Esophagus muscularis mucosa (tissue), 4 donors: ENCODE data around the genes RPL23, ARL5C and FBXL20.

DNA sequence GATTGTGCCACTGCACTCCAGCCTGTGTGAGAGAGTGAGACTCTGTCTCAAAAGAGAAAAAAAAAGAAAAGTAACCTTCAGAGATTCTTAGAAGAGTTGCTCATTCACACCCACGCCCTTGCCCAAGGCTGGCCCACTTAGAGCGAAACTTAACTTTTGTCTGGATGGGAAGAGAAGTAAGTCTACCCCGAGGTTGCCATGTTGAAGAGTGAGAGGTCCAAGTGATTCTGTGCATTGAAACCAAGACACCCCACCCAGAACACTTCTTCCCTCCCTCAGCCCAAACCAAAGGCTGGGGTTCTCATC lies 2.4 kb upstream of the CISD3 start:
- PRO-cap: no peak
- RAMPAGE, long total RNA, 4 experiments: no peak in any of the 4 experiments

GRCh38 chr17:38825968-38826361 lies 844 bp upstream of the CWC25 start:
- PRO-cap: no peak
- RAMPAGE, long total RNA, 4 experiments: no peak in any of the 4 experiments

DNA sequence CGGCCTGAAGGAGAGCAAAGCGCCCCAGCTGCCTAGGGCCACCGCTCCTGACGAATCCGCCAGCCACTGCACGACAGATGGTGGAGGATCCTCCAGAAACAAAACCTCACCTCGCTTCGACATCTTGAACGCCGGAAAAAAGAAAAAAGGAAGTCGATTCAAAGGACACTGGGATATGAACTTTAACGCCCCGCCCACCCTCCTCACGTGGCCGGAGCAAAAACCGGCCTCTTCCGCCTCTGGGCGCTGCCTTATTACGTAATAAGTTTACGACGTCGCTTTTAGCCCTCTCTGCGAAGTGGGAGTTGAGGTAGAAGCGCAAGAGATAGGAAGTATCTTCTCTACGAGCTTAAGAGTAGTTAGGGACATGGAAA lies at the start of gene RPL23:
TSS of gene RPL23 (minus strand) at position 134 of the 374 bp plus-strand sequence.
- PRO-cap: bidirectional peak, plus-strand start at position 311 of the sequence, minus-strand start at position 149 of the sequence
- RAMPAGE, long total RNA, 4 experiments: start-site peak on the plus strand in 1 of 4 experiments, centred at position 297 of the sequence, 16 reads per replicate; start-site peak on the minus strand in 4 of 4 experiments, centred at positions 140 to 147 of the sequence, 244 to 1,762 reads per replicate

DNA sequence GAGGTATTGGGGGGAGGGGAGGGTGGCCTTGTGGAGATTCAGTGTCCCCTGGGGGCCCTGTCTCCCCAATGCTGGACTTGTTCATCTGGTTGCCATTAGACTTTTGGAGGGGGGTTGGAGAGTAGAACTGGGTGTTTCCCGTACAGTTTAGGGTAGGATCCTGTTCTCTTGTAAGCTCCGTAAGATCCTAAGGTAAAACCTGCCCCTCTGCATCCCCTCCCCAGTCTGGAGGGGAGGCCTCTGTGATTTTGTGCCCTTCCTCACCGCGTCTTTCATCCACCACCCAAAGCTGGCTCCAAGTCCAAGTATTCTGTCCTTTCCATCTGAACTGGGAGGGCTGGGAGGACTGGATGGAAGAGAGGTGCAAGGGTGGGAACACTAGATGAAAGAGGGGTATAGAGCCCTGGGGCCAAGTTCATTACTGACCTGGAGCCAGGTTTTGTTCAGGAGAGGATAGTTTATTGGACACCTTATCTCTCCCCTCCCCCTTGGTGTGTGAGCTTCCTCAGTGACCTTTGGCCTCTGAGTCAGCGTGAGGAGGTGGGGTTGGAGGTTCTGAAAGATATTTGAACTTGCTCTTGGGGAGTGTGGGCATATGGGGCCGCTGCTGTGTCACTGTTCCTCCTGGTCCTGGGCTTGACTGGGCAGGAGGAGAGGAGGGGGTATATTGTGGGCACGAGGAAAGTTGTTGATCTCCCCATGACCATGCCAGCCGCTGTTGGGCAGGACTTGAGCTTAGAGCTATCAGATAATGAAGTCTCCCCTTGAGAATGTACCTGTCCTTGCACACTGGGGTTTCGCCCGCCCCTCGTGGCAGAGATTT lies 1.5 kb downstream of the LASP1 start:
- PRO-cap: no peak
- RAMPAGE, long total RNA, 4 experiments: no peak in any of the 4 experiments

GRCh38 chr17:38884918-38885505 lies 15.2 kb downstream of the LASP1 start:
- PRO-cap: no peak
- RAMPAGE, long total RNA, 4 experiments: no peak in any of the 4 experiments

DNA sequence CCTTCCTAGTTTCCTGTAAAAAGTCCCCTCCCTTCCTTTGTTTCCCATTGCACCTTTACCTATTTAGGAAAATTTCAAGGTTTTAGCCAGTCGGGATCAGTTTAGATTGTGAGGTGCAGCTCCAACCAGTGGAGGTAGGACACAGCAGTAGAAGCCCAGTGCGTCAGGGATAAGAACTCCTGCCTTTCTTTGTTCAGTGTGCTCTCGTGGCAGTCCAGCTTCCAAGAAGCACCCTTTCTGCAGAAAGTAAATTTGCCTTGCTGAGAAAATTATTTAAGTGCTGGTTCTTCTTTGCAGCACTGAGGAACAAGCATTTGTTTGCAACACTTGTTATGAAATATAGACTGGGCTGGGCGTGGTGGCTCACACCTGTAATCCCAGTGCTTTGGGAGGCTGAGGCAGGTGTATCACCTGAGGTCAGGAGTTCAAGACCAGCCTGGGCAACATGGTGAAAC lies 79.8 kb upstream of the FBXO47 start:
- PRO-cap: no peak
- RAMPAGE, long total RNA, 4 experiments: no peak in any of the 4 experiments

DNA sequence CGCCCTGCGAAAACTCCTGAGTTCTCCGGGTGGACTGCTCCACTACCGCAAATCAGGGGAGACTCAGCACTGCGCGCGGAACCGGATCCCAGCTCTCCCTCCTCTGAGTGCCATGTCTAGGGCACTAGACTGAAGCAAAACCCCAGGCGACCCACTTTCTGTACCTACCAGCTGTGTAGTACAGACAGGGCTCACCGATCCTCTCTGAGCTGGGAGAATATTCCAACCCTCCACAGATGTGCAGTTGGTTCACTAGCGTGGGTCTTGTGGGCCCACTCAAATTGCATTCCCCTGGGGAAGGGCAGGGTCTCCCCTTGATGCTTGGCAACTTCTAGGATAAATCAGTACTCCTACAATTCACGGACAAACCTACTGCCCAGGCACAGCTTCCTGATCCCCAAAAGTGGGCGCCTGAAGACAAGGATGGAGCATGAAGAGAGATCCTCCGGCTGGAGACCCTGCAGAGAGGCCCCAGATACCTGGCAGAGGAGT lies at the start of gene ARL5C:
TSS of gene ARL5C (minus strand) at position 131 of the 492 bp plus-strand sequence.
- PRO-cap: no peak
- RAMPAGE, long total RNA, 4 experiments: no peak in any of the 4 experiments

DNA sequence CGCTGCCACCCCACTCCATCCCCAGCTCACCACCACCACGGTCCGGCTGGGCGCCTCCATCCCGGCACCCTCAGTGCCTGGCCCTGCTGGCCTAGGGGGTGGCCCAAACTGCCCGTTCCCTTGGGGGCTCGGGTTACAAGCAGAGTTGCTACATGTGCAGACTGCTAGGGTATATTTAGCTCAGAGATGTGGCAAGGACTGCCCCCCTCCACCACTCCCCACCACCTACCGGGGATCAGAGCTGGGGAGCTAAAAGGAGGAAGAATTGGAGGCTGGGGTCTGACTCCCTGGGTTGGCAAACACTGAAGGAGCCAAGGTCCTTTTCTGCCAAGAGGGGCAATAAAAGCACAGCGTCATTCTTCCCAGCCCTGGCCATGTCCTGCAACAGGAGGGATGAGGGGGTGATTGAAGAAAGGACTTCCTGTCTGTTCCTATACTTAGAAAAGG lies 4.0 kb downstream of the CACNB1 start:
- PRO-cap: bidirectional peak, plus-strand start at position 235 of the sequence, minus-strand start at position 79 of the sequence
- RAMPAGE, long total RNA, 4 experiments: no peak in any of the 4 experiments

GRCh38 chr17:39213782-39214274 lies 11.9 kb downstream of the STAC2 start:
- PRO-cap: no peak
- RAMPAGE, long total RNA, 4 experiments: no peak in any of the 4 experiments

- PRO-cap: bidirectional peak, plus-strand start at chr17:39401798, minus-strand start at chr17:39401601
- RAMPAGE, long total RNA, 4 experiments: start-site peak on the minus strand in 1 of 4 experiments, at chr17:39401621-39401634 at its widest, 42 reads per replicate
Measured at GRCh38 chr17:39401521-39401707, at the start of gene FBXL20. Gene FBXL20 (minus strand): TSS chr17:39401626.

- PRO-cap: no peak
- RAMPAGE, long total RNA, 4 experiments: no peak in any of the 4 experiments
Measured at GRCh38 chr17:39407362-39408238, 6.2 kb upstream of the FBXL20 start.

GRCh38 chr17:39503283-39504363 lies 42.3 kb downstream of the CDK12 start:
- PRO-cap: no peak
- RAMPAGE, long total RNA, 4 experiments: no peak in any of the 4 experiments

- PRO-cap: bidirectional peak, plus-strand start at chr17:39653113, minus-strand start at chr17:39652969
- RAMPAGE, long total RNA, 4 experiments: start-site peak on the plus strand in 2 of 4 experiments, at chr17:39652816-39653139 at its widest, 31 reads per replicate
Measured at GRCh38 chr17:39652826-39653445, 12.2 kb upstream of the TCAP start.

DNA sequence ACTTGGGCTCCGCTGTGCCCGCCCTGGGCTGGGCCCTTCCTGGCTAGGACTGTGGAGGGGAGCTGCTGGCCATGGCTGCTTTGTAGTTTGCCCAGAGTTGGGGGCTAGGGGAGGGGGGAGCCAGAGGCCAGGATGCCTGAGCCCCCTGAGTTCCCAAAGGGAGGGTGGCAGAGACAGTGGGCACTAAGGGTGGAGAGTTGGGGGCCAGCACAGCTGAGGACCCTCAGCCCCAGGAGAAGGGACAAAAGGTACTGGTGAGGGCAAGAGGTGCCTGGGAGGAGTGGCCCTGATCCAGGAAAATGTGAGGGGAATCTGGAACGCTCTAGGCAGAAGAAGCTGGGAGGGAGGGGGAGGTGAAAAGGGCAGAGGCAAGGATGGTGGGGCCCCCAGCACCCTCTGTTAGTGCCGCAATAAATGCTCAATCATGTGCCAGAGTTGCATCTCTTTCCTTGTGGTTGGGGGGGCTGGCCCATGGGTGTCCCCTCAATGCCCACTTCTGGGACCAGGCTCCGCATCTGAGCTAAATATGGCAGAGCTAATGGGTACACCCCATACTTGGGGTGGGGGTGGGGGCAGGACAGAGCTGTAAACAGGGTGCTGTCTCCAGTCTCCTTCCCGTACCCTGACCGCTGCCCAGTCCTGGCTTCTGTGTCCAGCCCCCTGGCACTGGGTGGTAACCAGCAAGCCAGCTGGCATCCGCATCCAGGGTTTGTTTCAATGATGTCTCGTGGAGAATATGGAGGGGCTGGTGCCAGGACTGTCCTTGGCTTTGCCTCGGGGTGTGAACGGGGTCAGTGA lies 1.2 kb downstream of the TCAP start:
- PRO-cap: unidirectional peak, minus-strand start at position 624 of the sequence
- RAMPAGE, long total RNA, 4 experiments: no peak in any of the 4 experiments

GRCh38 chr17:39712247-39712783 lies 12.5 kb downstream of the ERBB2 start:
- PRO-cap: no peak
- RAMPAGE, long total RNA, 4 experiments: no peak in any of the 4 experiments

GRCh38 chr17:39715448-39716564 lies 14.5 kb downstream of the MIEN1 start:
- PRO-cap: no peak
- RAMPAGE, long total RNA, 4 experiments: no peak in any of the 4 experiments

- PRO-cap: no peak
- RAMPAGE, long total RNA, 4 experiments: no peak in any of the 4 experiments
Measured at GRCh38 chr17:39759046-39759580, 21.4 kb downstream of the GRB7 start.

DNA sequence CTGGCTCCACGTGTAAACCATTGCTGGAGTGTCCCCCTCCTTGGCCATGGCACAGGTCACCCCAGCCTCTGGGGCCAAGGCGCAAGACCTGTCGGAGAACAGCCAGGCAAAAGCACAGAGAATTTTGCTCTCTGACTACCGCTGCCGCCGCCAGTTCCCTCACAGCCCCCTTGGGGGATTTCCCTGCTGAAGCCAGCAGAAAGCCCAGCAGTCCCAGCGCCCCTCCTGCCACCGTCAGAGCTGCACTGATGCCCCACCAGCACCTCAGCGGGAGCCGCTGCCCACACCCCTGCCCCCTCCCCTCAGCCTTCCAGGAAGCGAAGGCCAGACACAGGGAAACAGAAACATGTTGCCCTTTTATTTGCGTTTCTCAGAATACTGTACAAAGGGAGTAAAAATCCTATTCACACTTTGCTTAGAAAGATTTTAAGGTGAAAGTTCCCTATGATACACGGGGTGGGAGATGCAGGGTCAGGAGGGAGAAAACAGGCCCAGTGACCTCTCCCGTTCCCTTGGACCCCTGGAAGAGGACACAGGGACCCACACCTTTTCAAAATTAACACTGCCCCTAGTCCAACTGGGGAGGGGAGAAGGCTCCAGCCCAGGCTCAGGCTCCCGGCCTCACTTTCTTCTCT lies 2.4 kb upstream of the GSDMB start:
- PRO-cap: no peak
- RAMPAGE, long total RNA, 4 experiments: no peak in any of the 4 experiments

DNA sequence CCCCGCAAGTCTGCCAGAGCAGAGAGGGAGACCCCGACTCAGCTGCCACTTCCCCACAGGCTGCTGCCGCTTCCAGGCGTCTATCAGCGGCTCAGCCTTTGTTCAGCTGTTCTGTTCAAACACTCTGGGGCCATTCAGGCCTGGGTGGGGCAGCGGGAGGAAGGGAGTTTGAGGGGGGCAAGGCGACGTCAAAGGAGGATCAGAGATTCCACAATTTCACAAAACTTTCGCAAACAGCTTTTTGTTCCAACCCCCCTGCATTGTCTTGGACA lies 255 bp upstream of the CSF3 start:
- PRO-cap: bidirectional peak, plus-strand start outside the sequence, minus-strand start at position 142 of the sequence
- RAMPAGE, long total RNA, 4 experiments: no peak in any of the 4 experiments

DNA sequence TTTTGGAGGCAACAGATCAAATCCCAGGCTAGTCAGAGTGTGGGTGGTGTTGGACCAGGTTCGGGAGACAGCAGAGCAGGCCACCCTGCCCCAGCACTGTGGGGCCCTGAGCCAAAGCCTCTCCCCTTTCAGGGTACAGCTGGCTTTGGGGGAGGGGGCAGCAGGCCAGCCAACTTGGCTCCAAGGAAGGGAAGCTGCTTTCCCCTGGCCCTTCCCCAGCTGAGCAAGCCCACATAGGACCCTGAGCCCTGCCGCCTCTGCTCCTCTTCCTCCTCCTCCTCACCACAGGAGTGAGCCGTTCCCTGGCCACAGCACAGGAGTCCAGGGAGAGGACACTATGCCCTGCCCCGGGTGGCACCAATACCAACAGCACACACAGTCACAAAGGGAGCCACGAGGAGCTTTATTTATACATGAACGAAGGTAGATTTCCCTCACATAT lies 3.5 kb downstream of the CSF3 start:
- PRO-cap: bidirectional peak, plus-strand start at position 31 of the sequence, minus-strand start outside the sequence; bidirectional peak, plus-strand start at position 308 of the sequence, minus-strand start at position 292 of the sequence
- RAMPAGE, long total RNA, 4 experiments: no peak in any of the 4 experiments